ENCODE data around the gene BTLA.

DNA sequence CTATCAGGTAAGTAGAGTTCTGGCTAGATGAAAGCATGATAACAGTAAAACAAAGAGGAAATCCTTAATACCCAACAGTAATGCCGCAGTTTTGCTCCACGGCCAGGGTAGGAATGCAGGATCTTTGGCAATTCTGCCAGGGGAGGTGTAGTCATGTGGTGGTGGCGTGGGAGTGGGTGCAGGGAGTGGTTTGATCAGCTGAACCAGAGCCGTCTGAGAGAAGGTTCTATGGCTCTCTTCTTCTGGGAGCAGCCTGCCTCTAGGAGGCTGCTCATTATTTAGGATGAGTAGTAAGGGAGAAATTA, 32.5 kb upstream of the PHLDB2 start:
- PRO-cap, result no peak

GRCh38 chr3:111851290-111852054, 7.6 kb upstream of the PHLDB2 start:
- PRO-cap, result no peak

DNA sequence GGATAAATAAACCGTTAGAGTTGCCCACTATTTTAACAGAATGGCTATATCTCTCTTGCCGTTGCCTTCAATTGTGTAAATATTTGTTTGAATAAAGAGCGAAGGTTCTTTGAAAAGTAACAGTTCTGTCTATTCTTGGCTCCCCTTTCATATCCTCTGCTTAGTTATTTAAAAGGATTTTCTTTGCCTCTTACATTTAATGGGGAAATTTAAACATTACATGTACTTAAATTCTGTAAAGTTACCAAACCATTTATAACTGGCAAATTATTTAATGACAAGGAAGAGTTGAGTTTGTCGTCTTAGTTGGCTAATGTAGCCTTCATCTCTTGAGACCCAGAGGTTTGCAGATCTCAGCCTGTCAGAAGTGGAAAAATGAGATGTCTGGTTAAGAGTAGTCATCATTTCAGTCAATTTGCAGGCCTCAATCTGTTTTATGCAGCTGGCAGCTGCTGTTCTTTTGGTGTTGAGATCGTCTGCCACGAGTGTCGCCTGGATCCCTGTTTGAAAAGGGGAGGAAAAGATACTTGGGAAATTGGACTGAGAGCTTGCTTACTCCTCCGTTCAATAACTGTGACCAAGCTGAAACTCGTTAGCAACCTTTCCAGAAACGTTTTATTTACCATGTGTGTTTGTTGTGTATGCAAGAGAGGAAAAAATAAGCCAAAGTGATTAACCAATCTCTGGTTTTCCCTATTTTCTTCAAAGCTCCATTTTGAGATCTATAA, 2.2 kb downstream of the PHLDB2 start:
- PRO-cap, result no peak

- PRO-cap, result unidirectional peak, plus-strand start at chr3:112085218
These were observed 1.1 kb upstream of the C3orf52 start for GRCh38 chr3:112084693-112085816.

DNA sequence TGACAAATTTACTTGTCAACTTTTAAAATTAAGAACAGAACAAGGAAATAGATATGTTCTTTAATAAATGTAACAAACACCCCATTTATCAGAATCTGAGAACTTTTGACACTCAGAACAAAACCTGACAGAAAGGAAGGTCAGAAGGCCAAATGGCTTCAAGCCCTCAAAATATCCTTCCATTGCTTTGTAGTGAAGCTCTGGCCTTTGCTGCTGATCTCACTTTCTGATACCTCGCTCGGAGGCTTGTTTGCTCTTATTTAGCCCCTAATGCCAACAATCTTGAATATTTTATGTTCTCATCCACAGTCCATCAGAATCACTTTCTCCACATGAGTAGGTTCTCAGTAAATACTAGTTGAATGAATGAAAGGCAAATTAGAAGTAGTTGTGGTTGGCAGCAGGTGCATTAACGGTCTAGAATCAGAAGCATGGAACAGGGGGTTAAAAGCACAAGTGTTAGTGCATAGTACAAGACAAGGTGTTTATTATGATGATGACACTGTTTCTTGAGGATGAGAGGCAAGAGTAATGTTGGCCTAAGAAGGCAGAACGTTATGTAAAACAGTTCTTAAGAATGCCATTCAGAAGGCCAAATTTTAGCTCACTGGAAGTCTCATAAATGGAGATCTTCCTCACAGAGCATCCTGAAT, 19.2 kb downstream of the GCSAM start:
- PRO-cap, result no peak

DNA sequence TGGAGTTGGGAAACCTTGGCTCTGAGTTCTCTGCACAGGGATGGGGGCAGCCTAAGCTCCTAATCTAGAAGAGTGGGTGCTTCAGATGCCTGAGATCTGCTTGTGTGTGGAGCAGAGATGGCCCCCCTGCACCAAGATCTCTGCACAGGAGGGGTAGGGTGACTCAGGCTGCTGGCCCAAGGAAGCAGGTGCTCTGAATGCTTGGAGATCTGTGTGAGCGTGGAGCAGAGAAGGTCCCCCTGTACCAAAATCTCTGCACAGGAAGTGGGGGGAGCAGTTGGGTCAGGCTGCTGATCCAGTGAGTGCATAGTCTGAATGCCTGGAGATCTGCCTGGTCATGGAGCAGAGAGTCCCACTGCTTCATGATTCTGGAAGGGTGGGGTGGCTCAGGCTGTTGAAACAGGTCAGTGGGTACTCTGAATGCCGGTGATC, 15.9 kb upstream of the GCSAM start:
- PRO-cap, result no peak

- PRO-cap, result no peak
These were observed 14.1 kb upstream of the SLC9C1 start for GRCh38 chr3:112308068-112308576.

DNA sequence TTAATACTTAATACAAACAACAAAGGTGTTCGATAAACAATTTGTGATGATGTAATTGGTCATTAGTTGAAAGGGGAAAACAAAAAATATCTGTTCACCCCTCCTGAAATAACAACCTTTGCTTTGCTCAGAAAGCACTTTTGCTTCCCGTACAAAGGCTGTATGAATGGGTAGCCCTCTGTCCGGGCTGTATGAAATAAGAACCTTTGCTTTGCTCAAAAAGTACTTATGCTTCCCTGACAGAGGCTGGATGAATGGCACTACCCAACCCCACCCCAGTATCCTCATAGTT, 20.6 kb downstream of the CD200 start:
- PRO-cap, result no peak

- PRO-cap, result no peak
These were observed 25.1 kb downstream of the CD200 start for GRCh38 chr3:112357688-112358810.

DNA sequence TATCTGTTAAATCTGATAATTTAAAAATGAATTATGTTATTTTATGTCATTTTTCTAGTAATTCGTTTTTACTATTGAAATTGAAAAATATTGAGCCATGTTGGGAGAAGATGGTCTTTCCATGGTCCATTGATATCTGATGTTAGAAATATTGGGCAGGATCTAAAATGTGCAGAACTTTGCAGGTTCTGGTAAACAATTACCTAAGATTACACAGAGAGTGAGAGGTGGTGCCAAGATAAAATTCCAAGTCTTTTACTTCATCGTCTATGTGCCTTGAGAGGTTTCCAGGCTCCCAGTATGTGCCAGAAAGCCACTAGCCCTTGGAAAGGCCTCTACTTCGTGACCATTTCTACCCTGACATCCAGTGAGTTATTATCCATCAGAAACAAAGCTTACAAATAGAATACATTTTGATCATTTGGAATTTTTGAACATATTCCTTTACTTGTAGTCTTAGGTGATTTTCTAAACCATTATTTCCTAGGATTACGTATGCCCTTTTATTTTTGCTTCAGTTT, 27.6 kb downstream of the CD200 start:
- PRO-cap, result no peak

- PRO-cap, result no peak
These were observed 45.3 kb downstream of the CD200 start for GRCh38 chr3:112378147-112378827.

DNA sequence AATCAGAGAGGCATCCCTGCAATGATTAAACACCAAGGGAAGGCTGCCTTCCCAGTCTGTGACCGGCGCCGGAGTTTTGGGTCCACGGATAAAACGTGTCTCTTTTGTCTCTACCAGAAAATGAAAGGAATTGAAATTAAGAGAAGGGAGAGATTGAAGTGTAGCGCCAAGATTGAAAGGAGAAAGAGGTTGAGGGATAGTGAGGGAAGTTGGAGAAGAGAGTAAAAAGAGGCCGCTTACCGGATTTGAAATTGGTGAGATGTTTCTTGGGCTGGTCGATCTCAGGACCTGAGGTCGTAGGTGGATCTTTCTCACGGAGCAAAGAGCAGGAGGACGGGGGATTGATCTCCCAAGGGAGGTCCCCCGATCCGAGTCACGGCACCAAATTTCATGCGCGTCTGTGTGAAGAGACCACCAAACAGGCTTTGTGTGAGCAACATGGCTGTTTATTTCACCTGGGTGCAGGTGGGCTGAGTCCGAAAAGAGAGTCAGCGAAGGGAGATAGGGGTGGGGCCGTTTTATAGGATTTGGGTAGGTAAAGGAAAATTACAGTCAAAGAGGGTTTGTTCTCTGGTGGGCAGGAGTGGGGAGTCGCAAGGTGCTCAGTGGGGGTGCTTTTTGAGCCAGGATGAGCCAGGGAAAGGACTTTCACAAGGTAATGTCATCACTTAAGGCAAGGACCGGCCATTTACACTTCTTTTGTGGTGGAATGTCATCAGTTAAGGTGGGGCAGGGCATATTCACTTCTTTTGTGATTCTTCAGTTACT, 76.6 kb downstream of the BTLA start:
- PRO-cap, result no peak

- PRO-cap, result no peak
These were observed at the start of gene BTLA for GRCh38 chr3:112499252-112499798. Gene BTLA, minus strand, starts transcription at chr3:112499472.

DNA sequence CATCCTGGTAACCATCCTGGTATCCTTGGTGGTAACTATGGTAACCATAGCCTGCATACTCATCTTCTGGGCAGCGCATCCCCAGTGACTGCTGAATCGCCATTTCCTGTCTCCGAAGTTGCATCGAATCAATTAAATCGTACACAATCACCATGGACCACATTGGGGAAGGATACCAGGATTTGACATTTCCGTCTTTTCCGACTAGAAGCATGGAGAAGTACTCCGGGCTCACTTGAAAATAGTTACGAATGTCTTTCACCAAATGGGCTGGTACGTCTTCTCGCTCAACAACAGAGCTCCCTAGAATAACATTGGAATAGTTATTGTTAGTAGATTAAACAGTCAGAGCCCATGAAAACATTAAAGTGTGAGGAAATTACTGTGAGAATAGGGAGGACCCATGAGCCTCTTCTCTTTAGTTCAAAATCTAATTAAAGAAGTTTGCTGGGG, 35.5 kb downstream of the CCDC80 start:
- PRO-cap, result no peak

DNA sequence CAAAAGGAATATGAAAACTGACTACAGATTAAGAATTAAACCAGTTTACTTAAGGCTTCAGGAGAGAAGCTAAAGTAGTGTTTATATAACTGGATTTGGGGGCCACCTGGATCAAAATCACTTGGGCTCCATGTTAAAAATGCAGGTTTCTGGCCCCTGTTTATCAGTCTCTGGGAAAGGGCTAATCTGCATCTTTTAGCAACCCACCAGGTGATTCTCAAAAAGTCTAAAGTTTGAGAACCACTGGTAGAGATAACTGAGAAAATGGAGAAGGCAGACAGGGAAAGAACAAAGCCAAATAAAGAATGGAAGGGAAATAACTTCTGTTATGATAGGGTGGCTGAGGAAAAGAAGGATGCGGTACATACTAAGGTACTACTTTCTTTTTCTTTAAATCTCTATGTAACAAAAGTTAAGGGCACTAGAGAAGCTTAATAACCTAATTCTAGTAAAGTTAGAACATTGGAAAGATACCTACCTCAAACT, 13.4 kb downstream of the GTPBP8 start:
- PRO-cap, result no peak

DNA sequence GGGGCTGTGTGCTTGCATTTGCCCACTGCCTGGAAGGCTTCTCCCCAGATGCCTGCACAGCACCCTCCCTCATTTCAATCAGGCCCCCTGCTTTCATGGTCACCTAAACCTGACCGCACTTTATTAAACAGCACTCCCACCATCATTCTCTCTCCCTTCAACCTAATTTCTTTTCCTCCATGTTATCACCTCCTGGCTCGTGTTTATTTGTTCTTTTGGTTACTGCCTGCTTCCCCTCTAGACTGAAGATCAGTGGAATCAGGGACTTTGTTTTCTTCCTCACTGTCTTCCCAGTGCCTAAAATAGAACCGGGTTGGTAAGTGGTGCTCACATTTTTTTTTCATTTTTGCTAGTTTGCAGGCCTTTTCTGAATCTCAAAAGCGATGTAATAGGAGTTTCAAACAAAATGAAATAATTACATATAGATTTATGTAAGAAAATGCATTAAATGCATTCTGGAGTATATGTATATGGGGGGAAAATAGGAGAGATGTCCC, 10.6 kb downstream of the BOC start:
- PRO-cap, result no peak

- PRO-cap, result no peak
These were observed 29.6 kb downstream of the SPICE1 start for GRCh38 chr3:113485140-113485923.

DNA sequence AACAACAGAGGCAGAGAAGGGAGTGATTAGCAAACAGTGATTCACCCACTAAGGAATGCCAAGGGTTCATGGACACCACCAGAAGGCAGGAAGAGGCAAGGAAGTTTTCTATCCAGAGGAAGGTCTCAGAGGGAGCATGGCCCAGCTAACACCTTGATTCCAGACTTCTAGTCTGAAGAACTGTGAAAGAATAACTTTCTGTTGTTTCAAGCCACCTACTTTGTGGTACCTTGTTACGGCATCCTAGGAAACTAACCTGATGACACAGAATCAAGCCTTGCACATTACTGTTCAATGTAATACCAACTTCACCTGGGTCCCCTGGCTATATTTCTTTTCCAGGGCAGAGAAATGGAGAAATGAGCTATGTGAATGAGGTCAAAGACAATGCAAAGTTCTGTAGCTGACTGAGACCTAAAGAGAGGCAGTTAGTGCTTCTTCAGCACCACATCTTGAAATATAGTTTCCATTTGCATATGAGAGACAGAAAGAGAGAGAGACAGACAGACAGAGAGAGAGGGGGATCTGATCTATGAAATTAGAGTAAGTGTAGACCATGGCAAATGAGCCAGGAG, 25.3 kb downstream of the SIDT1 start:
- PRO-cap, result unidirectional peak, plus-strand start at position 115 of the sequence

- PRO-cap, result no peak
These were observed 22.9 kb downstream of the USF3 start for GRCh38 chr3:113673661-113673892.

DNA sequence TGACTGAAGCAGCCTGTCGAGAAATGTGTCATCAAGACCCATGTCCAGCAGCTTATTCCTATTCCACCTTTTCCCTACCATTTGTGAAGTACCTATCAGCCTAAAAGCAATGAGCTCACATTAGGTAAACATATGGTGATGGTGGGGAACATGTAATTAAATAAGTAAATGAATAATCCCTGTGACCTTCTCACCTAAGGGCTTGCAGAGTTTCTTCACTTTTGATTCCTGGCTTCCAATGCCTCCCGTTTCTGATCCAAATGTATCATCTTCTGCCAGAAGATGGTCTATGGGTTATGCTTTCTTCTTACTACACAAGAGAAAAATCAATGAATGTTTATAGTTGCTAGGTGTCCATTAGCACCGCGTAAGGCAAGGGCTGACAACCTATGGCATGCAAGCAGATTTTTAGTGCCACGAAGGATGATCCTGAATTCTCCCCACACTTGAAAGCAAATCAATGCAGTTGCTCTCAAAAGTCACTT, 19.3 kb downstream of the USF3 start:
- PRO-cap, result no peak